Cardiac ventricle fibroblast (primary cell): ENCODE results near the gene GPR15LG.

DNA sequence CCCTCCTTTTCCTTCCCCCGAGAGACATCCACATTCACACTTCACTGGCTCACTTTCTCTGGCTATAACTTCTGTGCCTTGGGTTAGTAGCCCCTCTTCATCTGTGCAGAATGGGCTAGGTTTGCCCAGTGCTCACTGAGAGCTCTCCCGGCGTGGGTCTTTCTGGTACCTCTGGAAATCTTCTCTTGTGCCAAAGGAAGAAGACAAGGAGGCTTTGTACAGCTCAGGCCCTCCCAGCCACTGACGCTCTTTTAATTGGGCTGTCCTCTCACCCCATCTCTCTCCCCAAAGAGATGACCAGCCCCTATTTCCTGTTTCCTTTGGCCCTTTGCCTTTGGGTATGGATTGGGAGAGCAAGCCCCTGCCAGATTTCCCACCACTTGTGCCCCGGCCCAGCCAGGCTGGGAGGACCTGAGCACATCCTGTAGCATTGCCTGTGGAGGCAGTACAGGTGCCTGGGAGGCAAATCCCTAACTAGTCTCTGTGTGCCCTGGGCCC is 5.7 kb upstream of the PLAC9 start:
- RAMPAGE, long total RNA = no peak

DNA sequence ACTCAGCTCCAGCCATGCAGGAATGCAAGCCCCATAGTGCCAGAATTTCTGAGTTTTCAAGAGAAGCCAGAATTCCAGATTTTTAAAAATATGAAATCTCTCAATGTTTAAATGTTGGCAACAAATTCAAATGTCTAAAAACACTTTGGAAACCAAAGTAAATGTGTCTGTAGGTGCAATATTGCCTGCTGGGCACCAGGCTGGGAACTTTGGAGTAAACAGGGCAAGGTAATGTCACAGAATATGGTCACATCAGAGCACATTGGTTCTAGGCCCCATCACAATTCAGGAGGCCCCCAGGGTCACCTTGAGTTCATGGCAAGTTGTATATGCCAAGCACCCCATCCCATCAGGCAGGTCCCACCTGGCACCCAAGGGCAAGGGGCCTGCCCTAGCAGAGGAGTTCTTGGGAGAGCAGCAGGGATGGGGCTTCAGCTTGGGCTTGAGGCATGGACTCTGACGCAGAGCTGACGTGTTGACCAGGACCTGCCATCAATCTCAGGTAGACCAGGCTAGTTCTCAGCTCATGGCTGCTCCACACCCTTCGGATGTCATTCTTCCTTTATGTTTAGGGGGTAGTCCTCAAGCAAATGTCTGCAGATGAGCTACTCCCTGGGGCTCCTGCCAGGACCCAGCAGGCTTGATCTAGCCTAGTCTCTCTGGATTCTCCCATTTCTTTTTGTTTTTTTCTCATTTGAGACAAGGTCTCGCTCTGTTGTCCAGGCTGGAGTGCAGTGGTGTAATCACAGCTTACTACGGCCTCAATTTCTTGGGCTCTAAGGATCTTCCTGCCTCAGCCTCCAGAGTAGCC is 20.9 kb downstream of the PLAC9 start:
- RAMPAGE, long total RNA = no peak

DNA sequence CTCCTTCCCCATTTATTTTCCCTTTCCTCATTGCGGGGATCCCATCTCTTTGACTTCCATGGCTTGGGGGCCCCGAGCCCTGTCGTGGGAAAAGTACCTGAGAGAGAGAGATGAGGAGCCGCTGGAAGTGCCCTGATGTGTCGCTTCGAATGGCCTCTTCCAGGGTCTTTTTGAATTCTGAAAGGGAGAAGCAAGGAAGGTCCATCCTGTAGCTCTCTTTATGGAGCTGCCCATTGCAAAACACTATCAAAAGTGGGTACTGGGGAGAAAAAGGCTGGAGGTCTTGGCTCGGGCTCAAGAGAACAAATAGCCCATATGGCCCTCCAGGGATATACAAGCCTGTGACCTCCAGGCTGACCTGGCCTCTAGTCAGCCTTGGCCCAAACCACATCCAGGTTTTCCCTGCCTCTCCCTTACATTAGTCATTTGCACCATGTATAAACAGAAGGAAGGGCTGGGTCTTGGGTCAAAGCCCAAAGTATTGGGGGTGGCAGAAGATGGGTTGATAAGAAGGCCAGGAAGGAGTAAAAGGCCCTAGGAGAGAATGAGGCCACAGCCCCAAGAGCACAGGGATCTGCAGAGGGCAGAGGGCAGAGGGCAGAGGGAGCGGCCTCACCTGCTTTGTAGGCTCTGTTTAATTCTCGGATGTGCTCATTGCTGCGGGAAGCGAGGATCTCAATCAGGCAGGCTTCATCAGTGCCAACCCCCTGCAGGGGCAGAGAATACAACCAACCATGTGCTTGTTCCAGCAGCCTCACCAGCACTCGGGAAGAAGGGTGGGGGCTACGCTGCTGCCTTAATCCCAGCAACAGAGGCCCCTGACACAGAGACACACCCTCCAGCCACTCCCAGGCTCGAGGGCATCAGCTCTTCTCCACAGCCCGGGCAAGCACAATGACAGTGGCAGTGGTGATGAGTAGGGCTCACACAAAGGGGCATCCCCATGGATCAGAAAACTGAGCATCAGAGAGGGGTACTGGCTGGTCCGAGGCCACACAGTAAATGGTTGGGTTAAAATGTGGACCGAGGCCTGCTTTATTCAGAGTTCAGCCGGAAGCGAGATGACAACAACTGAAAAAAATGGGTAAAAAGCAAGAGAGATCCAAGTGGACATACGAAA is 31.3 kb downstream of the PLAC9 start:
- RAMPAGE, long total RNA = no peak

GRCh38 chr10:80197944-80198403 is 7.4 kb downstream of the ANXA11 start:
- RAMPAGE, long total RNA = no peak

DNA sequence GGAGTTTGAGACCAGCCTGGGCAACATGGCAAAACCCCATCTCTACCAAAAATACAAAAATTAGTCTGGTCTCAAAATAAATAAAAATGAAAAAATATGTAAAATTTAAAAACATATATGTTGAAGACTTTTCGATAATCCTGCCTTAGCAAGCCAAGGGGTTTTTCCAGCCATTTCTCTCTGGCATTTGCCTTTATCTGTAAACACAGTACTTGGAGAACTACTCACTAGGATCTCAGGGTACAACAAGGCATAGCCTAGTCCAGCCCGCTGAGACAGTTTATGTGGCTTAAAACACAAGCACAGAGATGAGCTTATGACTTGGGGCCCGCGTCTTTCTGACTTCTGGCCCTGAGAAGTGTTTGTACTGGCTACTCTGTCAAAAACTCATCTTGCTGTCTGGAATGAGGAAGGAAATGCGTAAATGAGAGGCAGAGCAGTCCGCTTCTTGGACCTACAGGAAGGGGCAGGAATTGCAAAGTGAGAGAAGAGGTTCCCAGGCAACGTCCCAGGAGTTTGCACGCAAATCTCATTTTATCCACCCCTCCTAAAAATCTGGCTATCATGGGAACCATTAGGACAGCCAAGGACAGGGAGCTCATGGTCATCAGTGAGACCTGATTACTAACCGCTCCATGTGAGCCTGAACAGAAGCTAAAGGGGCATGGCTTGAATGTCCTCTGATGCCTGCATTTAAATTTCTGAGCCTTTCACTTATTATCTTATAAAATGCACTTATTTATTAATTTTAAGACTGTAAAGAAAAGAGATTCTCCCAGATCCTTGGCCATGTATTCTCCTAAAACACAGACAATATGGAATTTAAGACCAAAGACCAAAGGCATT is 5.5 kb downstream of the ANXA11 start:
- RAMPAGE, long total RNA = no peak

GRCh38 chr10:80204115-80204686 is 1.1 kb downstream of the ANXA11 start:
- RAMPAGE, long total RNA = no peak

DNA sequence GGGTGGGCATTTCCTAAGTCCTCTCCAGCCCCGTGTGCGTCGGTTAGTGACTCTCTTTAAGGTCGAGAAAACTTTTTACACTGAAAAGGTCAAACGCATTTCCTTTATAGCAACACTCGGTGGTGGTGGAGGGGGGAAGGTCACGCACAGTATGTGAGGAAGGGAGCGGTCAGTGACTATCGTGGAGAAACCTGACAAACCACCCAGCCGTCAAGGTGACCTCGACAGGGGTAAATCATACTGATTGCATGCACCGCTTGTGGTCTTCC is 358 bp upstream of the ANXA11 start:
- RAMPAGE, long total RNA = no peak

- RAMPAGE, long total RNA = no peak
Observed at GRCh38 chr10:80290298-80290826, 904 bp upstream of the MAT1A start.

GRCh38 chr10:80291426-80291866 is 2.0 kb upstream of the MAT1A start:
- RAMPAGE, long total RNA = no peak

DNA sequence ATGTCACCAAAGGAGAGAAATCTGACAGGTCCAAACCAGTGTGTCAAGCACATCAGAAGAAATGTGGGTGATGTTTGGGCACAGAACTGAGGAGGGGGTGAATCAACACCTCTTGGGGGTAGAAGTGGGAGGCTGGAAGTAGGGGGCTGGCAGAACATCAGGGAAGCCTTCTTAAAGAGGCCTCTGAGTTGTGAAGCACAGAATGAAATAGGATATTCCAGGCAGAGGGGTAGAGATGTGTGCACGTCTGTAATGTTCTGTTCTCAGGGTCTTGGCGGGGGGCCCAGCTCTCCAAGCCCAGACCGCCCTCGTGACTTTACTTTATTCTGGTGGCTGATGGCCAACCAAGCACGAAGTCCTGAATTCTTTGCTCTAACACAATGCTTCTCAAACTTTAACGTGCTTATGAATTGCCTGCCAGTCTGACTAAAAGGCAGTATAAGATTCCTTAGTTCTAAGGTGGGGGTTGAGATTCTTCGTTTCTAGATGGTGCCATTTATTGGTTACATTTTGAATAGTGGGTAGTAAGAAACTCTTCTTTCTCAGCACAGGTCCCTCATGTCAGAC is 8.1 kb downstream of the PRXL2A start:
- RAMPAGE, long total RNA = no peak

GRCh38 chr10:80453210-80453544 is 933 bp upstream of the TSPAN14 start:
- RAMPAGE, long total RNA = no peak

DNA sequence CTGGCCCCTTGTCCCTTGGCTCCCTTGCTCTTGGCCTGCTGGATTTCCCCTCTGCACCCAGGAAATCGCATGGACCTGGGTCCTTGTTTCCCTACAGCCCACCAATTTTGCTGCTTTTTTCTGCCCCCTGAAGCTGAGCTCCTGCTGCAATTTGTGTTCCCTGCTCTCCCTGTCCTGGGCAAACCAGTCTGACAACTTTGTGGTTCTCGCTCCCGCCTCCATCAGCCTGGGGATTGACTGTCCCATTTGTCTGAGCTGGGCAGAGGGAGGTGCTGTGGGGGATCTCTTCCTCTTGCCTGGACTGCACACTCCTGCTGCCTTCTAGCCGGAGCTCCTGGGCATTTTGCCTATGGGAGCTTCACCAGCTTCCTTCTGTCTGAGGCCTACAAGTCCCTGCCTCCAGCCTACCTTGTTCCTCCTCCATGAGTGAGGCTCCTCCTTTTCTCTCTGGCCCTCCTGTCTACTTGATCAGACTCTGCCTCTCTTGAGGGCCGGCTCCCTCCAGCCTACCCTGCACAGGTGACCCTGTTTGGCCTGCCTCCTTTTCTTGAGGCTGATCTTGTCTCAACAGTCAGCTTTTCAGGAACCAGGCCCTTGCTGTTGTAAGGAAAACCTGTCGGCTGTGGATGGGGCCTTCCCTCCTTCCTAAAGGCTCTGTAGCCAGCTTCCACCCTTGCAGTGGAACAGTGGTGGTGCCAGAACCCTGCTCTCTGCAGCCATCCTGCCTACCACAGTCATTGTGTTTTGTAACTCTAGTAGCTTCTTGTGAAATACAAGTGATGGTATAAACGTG is 6.8 kb downstream of the TSPAN14 start:
- RAMPAGE, long total RNA = no peak

- RAMPAGE, long total RNA = no peak
Observed at GRCh38 chr10:80467766-80468438, 13.8 kb downstream of the TSPAN14 start.

DNA sequence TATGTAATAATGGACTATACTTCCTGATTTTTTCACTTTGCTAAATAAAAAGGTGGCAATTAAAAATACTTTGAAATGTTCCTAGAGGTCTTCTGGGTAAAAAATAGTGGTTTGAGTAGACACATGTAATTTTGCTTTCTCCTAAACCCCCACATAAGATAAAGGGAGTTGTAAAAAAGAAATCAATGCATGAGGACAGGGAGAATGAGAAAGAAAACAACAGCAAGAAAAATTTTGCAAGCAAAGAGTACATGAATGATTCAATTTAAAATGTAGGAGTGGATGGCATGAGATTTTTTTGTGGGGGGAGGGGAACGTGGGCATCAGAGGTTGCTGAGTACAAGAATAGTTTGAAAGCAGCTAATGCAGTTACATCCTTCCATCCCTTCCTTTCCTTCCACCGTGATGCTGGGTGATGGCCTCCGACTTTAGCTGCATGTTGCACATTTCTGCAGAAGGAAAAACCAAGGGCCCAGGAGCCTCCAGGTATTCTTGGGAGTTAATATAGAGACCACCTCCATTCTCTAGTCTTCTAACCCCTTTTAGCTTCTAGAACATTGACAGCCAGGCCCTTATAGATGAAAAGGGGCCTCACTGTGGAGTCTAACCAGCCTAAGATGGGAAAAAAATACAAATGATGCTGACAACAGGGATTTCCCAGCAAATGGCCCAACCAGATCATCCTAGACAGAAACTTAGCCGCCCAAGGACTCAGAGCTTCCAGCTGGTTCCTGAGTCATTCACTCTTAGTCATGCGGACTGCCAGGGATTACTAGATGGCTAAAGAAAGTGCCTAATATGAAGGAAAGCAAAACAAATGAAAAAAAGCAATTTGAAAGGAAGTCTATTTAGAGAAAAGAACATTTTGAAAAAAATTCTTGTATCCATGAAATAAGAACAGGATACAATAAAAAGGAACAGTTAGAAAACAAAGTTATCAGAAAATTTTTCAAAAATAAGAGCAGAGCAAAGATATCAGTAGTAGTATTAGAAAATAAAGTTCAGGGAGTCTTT is 23.5 kb downstream of the TSPAN14 start:
- RAMPAGE, long total RNA = no peak

DNA sequence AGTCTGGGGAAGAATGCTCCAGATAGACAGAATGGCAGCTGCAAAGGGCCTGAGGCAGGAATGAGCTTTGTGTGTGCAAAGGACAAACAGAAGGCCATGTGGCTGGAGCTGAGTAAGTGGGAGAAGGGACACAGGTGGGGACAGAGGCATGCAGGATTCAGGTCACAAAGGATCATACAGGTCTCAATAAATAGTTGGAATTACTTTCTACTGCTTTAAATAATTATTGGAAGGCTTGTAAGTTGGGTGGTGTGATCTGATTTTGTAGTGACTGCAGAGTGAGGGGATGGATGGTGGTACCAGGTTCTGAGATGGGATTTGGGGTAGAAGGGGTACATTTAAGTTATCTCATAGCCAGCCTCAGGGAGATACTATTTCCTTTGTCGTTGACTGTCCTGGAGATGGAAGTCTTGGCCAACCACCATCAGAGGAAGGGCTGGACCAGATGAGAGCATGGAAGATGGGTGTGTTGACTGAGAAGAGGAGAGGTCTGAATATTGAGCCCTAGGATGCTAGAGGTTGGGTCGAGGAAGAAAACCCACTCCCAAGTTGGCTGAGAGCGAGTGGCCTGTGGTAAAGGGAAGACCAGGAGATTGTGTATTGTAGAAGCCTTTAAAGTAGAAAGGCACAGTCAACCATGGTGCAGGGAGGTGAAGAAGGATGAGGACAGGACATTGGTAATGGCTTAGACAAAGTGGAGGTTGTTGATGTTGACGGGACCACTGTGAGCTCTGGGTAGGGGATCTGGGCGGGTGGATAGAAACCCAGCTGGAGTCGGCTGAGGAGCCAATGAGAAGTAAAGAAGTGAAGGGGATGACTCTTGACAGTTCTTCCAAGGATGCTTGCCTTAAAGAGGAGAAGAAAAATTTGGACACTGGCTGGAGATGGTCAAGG is 36.0 kb downstream of the TSPAN14 start:
- RAMPAGE, long total RNA = no peak

GRCh38 chr10:81485979-81486181 is 389.1 kb upstream of the NRG3 start:
- RAMPAGE, long total RNA = no peak

GRCh38 chr10:81873871-81874450 is 1.0 kb upstream of the NRG3 start:
- RAMPAGE, long total RNA = no peak

GRCh38 chr10:84173417-84174057 is at the start of gene GPR15LG:
Gene GPR15LG (plus strand): TSS chr10:84173801.
- RAMPAGE, long total RNA = no peak

DNA sequence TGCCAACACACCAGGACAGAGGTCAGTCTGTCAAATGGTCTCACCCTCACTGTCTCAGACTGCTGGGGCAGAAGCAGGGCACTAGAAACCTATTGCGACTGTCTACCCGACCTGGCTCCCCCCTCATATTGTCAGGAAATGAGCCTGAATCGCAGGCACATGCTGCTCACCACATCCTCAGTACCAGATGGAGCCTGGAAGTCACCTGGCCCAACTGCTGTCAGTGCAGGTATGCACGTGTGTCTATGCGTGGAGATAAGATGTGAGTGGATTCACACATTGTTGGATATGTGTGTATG is 3.3 kb upstream of the CDHR1 start:
- RAMPAGE, long total RNA = no peak

DNA sequence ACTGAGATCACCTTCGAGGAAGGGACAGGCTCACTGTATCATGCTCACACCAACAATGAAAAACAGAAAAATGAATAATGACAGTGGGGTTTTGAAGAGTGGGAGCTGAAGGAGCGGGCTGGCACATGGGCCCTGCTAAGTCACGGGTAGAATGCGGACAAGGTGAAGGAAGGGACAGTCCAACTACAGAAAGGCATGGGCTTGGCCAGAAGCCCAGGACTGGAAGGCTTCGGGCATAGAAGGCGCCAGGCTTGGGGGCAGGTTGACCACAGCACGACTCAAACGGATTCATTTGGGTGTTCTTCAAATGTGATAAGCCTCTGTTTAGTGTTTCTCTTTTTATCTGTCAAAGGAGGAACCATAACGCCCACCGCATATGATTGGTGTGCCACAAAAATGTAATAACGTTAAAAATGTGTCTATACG is 509.5 kb downstream of the CCSER2 start:
- RAMPAGE, long total RNA = no peak